GM12892 (cell line): ENCODE measurements around the gene GLRX2.

- RRBS: no CpG with 5 or more reads among the region's 2 CpGs
Measured at GRCh38 chr1:192489658-192490192, 85.8 kb upstream of the RGS1 start.

DNA sequence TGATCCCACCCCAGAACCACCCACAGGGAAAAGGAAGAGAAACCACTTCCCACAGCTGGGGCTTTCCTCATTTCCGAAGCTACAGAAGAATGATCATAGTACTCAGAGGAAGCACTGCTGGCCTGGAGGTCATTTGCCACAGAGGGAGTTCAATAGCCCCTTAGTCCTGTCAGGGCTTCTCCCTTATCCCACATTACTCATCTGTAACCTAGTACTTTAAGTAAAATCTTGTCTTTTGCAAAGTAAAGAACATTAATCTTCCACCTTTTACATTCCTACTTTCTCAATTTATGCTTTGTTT is 63.1 kb upstream of the RGS1 start:
- RRBS: no CpG with 5 or more reads among the region's 1 CpG

DNA sequence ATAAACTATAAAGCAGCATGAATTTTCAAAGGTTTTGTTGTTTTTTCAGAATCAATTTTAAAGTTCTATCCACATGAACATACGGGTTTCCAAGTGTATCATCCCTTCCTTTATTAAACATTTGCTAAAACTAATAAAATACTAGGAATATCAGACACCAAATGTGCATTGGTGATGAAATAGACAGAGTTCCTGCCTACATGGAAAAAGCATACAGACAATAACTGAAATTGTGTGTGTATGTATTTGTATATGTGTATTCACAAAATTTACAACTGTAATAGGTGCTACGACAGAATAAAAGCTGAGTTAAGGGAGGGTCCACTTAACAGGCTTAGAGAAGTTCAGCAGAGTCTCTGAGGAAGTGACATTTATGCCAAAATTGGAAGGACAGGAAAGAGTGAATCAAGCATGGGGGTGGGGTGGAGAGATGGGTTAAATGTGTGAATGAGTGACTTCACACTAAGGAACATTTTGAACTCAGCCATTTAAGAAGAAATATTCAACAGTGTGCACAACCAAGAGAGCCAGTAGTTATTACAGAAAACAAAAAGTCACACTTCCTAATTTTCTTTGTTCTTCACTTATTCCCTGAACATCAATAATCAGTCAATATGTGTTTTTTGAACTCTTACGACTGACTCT is 53.9 kb upstream of the RGS1 start:
- RRBS: no CpG with 5 or more reads among the region's 3 CpGs

- RRBS: no CpG with 5 or more reads among the region's 2 CpGs
Measured at GRCh38 chr1:192626602-192627216, 9.2 kb upstream of the RGS13 start.

- RRBS: no CpG with 5 or more reads among the region's 1 CpG
Measured at GRCh38 chr1:192936452-192937100, 122.6 kb downstream of the UCHL5 start.

DNA sequence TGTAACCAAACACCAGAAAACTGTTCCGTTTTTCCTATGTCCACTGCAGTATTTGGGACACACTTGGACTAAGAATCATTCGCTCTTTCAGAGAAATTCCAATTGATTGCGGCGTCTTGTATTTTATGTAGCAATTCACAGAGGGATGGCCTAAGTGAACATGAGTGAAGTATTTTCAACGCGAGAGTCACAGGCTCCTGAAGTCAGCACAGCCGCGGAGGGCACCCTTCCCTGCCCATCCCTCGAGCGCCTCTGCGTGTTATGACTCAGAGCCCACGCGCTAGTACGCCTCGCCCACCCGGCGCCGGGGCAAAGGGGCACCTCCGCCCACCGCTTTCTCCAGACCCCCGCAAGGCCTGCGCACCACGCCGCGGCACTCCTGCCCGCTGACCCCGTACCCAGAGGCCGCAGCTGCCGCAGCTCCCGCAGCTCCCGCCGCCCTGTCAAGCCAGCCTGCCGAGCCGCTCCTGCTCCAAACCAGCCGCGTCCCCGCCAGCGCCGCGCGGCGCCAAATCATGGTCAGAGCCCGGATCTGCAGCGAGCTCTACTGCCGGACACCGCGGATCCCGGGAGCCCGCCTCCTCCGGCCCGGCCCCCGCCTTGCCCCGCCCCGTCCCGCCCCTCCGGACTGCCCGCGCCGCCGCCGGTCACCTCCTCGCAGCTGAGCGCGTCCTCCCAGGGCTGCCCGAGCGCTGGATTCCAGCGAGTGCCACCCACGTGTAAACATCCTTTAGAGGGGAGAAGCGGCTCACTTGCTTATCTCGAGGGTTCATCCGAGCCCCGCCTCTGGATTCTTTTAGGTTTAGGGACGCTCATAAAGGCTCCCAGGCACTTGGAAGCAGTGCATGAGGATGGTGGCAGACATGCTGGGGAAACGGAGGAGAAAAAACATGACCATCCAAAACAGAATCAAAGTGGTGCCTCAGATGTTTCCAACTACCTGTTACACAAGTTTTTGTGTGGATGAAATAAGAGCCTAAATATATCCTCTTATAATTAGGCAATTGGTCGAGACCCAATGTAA is at the start of gene GLRX2:
Gene GLRX2, minus strand, starts transcription at position 549 of the 1,024 bp plus-strand sequence.
- RRBS: 0% methylated on average over 5 of the region's 75 CpGs

GRCh38 chr1:193216865-193217415 is 30.5 kb upstream of the B3GALT2 start:
- RRBS: no CpG with 5 or more reads among the region's 10 CpGs

DNA sequence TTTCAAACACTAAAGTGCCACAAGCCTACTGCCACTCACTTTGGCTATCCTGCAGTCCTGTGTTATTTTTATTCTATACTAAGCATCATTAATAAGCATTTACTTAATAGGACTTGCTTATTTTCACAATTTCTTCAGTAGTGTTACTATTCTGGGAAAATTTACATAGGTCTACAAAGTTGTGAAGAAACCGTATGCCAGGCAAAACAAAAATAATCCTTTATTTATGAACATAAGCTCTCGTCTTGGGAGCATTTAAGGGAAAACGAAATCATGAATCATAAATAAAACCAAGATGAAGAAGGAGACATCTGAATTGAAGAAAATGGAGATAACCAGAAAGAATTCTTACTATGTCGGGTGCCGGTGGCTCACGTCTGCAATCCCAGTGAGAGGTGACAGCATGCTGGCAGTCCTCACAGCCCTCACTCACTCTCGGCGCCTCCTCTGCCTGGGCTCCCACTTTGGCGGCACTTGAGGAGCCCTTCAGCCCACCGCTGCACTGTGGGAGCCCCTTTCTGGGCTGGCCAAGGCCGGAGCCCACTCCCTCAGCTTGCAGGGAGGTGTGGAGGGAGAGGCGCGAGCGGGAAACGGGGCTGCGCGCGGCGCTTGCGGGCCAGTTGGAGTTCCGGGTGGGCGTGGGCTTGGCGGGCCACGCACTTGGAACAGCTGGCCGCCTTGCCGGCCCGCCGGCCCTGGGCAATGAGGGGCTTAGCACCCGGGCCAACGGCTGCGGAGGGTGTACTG is 1672.3 kb upstream of the B3GALT2 start:
- RRBS: 66% methylated on average over 4 of the region's 31 CpGs

- RRBS: no CpG with 5 or more reads among the region's 1 CpG
Measured at GRCh38 chr1:196773803-196774064, 906 bp upstream of the CFHR3 start.

GRCh38 chr1:197146767-197147357 is 393 bp upstream of the ASPM start:
- RRBS: under 1% methylated on average over 10 of the region's 18 CpGs

GRCh38 chr1:197355177-197355813 is 87.2 kb downstream of the CRB1 start:
- RRBS: 44% methylated on average over 5 of the region's 32 CpGs

GRCh38 chr1:197776375-197776854 is 1.1 kb upstream of the DENND1B start:
- RRBS: no CpG with 5 or more reads among the region's 1 CpG

DNA sequence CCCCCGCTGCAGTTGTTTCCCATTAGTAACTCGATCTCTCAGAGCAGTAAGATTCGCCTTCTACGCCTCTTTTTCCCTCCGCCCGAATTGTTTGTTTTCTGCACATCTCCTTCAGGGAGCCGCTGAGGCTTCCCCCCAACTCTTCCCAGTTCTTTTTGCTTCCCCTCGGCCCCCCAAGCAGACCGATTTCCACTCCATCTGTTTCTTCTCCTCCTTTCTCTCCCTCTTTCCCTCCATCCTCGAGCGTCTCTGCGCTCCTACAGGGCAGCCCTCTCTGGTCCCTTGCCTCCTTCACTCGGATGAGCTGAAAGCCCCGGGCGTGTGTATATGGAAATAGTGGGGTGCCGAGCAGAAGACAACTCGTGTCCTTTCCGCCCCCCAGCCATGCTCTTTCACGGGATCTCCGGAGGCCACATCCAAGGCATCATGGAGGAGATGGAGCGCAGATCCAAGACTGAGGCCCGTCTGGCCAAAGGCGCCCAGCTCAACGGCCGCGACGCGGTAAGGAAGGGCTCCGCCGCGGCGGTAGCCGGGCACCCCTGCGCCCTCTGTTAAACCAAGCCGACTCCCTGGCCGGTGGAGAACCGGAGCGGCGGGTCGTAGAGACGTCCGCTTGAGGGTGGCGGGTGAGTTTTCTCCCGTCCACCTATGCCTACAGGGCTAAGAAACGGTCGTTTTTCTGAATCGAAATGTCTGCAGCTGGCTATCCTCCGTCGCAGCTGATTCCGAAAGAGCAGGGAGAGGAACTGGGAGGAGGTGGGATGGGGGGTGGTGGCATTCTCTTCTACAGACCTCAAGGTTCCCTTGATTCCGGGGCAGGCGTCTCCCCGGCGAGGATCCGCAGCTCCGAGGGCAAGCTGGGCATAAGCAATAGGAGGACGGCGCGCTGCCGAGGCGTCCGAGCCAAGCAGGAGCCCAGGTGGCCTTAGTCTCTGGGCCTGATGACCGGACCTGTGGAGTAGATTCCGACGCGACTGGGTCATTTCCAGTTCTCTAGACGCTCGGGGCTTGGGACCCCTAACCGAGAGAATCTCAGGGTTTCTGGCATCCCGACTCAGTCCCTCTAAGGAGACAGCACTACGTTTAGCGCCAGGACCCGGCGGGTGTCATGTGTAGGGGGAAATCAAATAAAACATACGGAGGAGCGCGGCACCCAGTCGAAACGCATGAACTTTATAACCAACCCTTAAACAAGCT is 723 bp downstream of the LHX9 start:
- RRBS: 17% methylated on average over 6 of the region's 79 CpGs

DNA sequence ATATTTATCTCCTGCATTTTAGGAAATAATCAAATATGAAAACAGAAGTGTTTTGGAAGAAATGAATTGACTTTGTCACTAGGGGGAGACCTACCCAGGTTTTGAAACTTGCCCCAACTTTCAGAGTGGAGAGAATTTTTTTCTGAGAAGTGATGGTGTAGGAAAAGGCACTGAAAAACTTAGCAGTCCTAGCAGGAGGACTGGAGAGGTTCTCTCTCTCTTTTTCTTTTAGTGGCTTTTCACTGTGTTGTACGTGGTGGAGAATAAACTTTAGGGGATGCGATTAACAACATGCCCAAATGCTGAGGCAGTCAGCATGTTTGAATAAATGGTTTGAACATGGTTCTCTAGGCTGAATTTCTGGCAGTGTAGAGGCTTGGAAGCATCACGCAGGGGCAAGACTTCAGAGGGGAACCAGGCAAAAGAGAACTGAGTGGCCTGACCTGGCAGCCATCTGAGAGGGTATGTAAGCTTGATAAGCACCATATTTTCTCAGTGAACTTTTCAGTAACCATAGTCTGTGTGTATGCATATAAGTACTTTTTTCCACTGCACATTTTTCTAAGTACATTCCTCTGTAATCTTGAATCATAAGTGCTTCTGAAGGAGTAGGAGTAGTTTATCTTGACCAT is 68.2 kb upstream of the NEK7 start:
- RRBS: no CpG with 5 or more reads among the region's 3 CpGs

- RRBS: no CpG with 5 or more reads among the region's 6 CpGs
Measured at GRCh38 chr1:198175770-198176426, 19.1 kb downstream of the NEK7 start.

DNA sequence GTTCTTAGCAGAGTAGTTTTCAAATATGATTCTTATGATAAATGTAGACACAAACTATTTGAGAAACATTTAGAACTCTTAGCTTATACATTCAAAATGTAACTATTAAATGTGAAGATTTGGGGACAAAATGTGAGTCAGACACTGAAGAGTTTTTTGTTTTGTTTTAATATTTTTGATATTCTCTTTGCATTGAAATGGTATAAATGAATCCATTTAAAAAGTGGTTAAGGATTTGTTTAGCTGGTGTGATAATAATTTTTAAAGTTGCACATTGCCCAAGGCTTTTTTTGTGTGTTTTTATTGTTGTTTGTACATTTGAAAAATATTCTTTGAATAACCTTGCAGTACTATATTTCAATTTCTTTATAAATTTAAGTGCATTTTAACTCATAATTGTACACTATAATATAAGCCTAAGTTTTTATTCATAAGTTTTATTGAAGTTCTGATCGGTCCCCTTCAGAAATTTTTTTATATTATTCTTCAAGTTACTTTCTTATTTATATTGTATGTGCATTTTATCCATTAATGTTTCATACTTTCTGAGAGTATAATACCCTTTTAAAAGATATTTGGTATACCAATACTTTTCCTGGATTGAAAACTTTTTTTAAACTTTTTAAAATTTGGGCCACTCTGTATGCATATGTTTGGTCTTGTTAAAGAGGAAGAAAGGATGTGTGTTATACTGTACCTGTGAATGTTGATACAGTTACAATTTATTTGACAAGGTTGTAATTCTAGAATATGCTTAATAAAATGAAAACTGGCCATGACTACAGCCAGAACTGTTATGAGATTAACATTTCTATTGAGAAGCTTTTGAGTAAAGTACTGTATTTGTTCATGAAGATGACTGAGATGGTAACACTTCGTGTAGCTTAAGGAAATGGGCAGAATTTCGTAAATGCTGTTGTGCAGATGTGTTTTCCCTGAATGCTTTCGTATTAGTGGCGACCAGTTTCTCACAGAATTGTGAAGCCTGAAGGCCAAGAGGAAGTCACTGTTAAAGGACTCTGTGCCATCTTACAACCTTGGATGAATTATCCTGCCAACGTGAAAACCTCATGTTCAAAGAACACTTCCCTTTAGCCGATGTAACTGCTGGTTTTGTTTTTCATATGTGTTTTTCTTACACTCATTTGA is 163.6 kb downstream of the NEK7 start:
- RRBS: no CpG with 5 or more reads among the region's 7 CpGs

DNA sequence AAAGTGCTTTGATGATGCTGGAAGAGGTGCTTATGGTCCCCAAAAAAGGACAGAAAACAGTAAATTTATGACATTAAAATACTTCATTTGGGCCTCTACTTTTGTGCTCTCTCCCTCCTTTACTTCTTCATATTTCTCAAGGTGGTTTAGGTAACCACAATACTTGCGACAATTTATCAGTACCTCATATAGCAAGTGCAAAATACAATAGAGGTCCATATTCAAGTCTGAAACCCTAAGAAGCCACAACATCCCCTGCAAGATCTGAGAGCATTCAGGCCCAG is 24.2 kb upstream of the ATP6V1G3 start:
- RRBS: no CpG with 5 or more reads among the region's 1 CpG

DNA sequence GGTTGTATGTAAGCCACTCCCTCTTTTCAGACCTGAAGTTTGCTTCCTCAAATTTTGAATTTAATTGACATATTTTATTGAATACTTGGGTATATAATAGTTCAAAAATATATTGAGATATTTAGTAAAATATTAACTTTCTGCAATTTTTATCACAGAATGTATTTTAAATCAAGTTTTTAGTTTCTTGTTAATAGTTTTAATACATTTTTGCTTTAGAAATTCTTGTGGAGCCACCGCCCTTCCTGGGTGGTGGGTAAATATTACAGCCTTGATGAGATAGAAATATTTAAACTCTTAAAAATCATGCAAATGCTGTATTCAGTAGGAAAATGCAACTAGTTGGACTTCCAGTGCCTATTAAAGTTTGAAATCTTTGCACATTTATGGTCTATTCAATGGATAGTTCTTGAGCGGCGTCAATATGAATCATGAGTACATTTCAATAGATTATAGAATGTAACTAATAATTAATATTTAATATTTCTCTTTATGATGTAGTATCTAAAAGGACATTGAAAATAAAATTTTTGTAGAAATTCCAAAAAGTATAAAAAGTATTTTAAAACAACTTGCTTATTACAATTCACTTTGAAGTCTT is 1.0 kb downstream of the PTPRC start:
- RRBS: no CpG with 5 or more reads among the region's 3 CpGs

DNA sequence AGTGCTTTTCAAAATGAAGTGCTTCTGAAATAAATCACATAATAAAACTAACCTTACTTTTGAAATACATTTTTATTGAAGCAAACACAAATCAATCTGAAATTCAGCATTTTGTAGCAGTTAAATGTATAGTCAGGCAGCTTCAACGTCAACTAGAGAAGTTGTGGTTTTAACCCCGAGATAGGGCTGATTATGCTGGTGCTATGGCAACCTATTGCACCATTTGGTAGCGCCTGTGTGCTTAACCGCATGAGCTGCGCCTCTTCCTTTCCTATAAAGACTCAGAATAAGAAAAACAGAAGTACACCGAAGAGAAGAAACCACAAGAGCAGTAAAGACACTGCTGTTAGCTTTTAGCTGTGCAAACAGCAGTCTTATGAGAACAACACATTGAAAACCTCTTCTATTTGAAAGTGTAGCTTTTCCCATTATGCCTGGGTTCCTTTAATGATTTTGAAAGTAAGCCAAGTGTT is 43.0 kb downstream of the PTPRC start:
- RRBS: no CpG with 5 or more reads among the region's 6 CpGs